AG09309 (cell line): ENCODE data around the genes SLC6A20 and PRSS50.

- RRBS, result no CpG with 5 or more reads among the region's 6 CpGs
These were observed 5.0 kb downstream of the SACM1L start for GRCh38 chr3:45693937-45694830.

DNA sequence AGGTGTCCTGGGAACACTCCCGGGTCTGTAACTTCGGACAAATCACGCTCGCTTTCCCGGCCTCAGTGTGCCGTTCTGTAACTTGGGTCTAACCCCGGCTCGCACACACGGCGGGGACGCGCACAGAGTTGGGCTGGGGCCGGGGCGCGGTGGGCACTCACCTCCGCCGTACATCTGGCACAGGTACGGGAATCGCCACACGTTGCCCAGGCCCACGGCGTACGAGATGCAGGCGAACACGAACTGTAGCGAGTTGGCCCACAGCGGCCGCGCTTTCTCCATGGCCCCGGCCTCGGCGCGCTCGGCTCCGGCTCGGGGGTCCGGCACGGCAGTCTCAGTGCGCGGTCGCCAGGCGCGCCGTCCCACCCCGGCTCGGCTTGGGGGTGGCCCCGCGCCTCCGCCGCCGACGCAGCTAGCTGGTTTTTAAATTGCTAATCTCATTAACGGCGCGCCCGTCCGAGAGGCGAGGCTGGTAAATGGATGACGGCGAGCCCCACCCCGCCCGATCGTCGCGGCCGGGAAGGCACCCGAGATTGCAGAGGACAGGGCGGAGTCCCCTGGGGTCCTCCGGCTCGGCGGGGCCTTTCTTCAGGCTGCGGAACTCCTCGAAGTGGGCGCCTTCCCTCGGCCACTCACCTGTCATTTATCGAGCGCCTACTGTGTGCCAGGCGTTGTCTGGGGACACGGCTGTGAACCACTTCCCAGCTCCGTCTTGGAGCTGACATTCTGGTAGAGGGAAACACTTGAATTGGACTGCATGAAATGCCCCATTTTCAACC lies at the start of gene SLC6A20:
Gene SLC6A20 (minus strand): TSS at position 399 of the 779 bp plus-strand sequence.
- RRBS, result 4% methylated on average over 26 of the region's 80 CpGs

GRCh38 chr3:45817975-45818635 lies 21.8 kb upstream of the SLC6A20 start:
- RRBS, result no CpG with 5 or more reads among the region's 5 CpGs

- RRBS, result no CpG with 5 or more reads among the region's 9 CpGs
These were observed 25.5 kb downstream of the CCR9 start for GRCh38 chr3:45911749-45912360.

DNA sequence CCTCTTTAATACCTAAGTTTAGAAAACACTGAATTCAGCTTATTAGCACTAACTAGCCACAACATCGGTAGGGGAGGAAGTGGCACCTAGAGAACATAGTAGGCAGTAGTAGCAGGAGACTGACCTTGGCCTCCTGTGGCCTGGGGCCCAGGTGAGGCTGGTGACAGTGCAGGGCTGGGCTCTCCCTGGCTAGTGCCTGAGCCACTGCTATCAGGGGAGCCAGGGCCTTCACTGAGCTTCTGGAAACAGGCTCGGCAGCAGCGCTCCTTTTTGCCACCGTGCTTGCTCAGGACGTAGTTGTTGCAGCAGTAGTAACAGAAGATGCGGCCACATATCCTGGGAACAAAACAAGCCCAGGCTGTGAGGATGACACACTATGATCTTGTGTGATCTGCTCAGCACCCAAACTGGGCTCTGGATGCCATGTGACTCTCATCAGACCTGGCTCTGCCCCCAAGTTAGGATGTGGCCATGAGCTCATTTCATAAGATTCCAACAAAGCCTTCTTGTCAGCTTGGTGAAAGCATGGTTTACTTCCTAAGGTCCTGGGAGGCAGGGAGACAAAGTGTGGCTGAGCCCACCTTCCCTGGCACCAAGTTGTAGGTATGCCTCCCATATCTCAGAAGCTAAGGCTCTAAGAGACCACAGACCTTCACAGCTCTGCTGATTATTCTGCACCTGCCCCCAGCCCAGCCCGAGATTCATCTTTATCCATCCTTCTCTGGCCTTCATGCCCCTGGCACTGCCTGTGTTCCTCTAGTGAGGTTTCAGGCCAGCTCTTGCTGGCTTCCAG lies 15.2 kb downstream of the CXCR6 start:
- RRBS, result no CpG with 5 or more reads among the region's 7 CpGs

DNA sequence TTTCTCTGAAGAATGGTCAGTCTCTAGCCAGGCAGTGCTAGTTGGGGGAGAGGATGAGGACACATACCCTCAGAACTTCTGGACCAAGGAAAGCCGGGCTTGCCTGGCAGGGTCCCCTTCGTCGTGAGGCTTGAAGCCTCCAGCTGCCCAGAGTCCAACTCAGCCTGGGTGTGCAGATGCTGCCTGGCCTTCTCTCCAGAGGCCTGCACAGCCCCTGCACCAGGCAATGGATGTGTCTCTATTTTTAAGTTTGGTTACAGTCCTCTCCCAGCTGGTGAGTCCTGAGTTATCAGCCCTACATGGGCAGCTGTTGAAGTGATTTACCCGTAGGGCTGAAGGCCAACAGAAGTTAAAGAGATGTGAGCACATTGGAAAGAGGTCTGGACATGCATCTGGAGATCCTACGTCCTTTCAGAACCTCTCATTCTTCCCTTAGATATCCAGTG lies 10.1 kb downstream of the FYCO1 start:
- RRBS, result no CpG with 5 or more reads among the region's 5 CpGs

- RRBS, result no CpG with 5 or more reads among the region's 6 CpGs
These were observed 9.3 kb downstream of the FYCO1 start for GRCh38 chr3:45986256-45986817.

- RRBS, result no CpG with 5 or more reads among the region's 5 CpGs
These were observed 8.0 kb downstream of the FYCO1 start for GRCh38 chr3:45987554-45988159.

DNA sequence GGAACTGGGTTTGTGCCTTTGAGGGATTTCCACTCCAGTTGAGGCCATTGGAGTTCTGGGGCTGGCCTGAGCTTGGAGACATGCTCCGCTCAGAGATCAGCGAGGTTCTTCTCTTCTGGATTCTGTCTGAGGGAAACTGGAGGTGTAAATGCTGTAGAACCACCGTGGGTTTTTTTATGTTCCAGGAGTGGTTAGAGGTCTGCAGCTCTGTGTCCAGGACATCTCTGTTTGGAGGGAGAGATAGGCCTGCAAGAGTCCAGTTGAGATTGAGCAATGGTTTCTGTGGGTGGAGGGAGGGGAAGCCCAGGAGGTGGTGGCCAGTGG lies 9.7 kb downstream of the XCR1 start:
- RRBS, result no CpG with 5 or more reads among the region's 3 CpGs

DNA sequence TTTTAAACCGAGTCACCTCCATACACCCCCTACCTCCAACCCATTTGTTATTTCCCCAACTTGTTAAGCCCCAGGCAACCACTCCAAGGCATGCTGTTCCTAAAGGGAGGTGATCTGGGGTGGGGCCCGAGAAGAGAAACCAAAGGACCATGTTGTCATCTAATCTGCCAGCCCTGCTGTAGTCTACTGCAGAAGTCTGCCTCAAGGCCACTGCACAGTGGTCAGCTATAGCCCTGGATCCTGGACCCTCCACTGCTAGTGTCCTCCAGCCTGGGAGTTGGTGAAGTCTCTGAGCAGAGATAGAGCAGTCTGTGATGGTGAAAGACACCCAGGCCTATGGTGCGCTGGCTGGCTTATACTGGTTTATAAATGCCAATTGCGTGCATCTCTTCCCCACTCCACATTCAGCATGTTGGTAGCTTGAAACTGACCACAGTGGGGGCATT lies 1.5 kb downstream of the CCR1 start:
- RRBS, result no CpG with 5 or more reads among the region's 4 CpGs

DNA sequence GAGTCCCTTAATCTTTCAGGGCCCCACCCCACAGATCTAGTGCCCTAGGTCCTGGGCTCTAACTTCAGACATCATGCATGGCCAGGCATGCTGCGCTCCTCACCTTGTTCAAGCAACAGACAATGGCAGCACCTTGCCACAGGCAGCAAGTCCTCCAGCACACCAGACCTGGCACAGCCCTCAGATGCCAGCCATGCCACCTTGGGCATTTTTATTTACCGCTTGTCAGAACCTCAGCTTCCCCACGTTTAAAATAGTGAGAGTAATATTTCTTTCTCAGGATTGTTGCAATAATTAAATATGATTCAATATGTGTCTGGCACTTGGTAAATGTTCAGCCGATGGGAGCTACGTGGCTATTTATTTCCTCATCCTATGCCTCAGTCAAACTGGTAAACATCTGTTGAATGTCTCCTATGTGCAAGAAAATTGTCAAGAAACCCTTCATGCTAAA lies 14.4 kb upstream of the CCR1 start:
- RRBS, result no CpG with 5 or more reads among the region's 5 CpGs

DNA sequence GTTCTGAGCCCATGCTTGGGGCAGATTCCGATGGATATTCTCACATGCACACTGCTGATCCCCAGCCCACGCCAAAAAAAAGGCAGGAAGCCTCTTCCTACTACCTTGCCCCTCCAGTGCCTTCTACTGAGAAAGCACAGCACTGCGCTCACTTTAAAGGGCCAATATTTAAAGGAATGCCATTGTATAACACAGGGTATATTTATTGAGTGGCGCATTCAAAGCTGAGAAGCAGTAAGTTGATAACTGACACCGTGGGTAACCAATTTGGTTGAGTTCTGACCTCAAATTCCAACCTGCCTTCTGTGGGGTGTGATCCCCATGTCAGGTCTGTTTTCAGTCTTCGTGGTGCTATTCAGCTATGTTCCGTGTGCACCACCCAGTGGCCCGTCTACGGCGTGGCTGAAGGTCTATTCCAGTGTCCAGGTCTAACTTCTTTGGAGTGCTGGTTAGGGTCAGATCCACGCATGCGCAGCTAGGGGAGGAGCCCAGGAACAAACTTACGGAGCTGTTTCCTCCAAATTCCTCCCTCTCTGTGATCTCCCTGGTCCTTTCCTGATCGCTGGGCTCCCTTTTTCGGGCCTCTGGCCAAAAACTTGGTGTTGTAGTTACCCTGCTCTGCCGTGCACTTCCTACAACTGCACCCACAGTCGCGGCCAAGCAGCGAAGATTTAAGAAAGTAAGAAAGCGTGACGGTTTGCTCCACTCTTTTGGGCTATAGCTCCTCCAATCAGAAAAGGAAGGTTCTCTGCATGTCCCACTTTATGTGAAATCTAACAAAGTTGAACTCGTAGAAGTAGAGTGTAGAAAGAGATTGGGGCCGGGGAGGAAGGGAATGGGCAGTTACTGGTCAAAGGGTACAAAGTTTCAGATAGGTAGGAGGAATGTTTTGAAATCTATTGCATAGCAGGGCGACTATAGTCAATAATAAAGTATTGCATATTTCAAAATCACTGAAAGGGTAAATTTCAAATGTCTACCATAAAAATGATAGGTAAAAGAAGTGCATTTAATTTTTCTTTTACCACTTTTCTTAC lies 7.7 kb downstream of the LRRC2 start:
- RRBS, result no CpG with 5 or more reads among the region's 24 CpGs

DNA sequence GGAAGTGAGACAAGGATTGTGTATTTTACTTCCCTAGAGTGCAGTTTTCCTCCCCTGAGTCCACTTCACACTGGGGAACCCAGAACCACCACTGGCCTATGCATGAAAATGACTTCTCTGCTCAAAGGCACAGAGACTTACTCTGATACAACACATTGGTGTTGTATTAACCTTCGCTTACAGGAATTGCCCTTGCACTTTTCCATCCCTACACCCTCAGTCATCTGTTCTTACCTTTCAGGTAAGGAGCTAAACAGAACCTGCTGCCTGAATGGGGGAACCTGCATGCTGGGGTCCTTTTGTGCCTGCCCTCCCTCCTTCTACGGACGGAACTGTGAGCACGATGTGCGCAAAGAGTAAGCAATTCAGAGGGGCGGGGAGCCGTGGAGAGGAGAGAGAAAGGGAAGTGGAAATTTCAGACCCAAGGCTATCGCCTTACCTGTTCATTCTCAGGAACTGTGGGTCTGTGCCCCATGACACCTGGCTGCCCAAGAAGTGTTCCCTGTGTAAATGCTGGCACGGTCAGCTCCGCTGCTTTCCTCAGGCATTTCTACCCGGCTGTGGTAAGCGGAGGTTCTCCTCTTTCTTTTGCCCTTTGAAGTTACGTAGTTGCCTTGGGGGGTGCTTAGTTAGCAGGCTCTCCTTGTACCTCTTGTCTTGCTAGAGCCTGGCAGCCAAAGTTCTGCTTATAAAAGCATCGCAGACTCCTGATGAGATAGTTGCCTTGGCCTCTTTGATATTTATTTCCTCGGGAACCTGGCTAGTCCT lies 2.1 kb downstream of the TDGF1 start:
- RRBS, result no CpG with 5 or more reads among the region's 15 CpGs

DNA sequence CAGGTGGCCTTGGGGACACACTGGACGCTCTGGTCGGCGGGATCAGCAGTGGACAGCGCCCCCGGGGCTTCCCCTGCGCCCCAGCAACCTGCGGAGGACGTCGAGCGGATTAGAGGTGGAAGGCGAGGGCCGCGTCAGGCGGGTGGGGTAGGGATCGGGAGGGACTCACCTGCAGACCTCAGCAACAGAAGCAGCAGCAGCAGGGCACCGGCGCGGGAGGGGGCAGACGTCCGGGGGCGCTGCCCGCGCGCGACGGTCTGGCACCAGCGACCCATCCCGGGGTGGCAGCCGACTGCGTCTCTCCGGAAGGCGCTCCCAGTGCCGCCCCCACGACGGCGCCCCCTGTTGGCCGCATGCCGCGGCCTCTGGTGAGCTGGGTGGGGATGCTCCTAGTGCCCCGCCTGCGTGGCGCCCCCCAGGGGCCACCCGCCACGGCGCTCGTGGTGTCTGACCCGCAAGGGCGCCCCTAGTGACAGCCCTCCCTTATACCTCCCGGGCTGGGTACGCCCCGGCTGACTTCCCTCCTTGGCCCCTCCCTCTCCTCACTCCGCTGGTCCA lies at the start of gene PRSS50:
Gene PRSS50 (minus strand): TSS at position 320 of the 558 bp plus-strand sequence.
- RRBS, result 41% methylated on average over 13 of the region's 52 CpGs

GRCh38 chr3:46871126-46871660 lies 6.3 kb upstream of the PTH1R start:
- RRBS, result 82% methylated on average over 4 of the region's 12 CpGs

- RRBS, result 3% methylated on average over 60 of the region's 93 CpGs
These were observed 4.2 kb downstream of the PTH1R start for GRCh38 chr3:46881506-46882390.

DNA sequence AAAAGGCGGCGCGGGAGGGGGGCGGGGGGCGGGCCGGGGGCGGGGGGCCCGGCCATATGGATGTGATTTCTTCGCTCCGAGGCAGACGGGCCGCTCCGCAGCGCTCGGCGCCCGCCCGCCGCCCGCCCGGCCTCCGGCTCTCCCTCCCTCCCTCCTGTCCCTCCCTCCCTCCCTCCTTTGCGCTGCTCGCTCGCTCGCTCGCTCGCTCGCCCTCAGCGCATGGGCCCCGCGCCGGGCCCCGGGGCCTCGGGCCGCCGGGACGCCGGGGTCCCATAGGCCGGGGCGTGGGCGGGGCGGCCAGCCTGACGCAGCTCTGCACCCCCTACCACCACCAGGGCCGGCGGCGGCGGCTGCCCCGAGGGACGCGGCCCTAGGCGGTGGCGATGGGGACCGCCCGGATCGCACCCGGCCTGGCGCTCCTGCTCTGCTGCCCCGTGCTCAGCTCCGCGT lies 5.7 kb downstream of the PTH1R start:
- RRBS, result 2% methylated on average over 31 of the region's 61 CpGs

DNA sequence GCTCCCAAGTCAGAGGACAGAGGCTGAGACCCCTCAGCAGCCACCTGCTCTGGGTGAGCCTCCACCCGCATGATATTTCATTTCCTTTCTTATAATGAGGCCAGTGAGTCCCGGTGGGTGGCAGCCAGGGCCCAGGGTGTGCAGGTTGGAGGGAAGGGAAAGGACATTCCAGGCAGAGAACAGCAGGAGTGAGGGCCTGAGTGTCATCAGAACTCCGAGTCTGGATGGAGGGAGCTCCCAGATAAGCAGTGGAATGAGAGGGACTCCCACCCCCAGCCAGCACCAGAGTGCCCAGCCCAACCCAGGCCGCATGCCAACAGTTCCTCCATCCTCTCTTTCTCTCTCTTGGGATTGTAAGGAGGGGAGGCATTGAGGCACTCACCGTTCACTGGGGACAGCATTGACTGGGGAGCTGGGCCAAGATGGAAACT lies 15.5 kb downstream of the PTH1R start:
- RRBS, result no CpG with 5 or more reads among the region's 5 CpGs

DNA sequence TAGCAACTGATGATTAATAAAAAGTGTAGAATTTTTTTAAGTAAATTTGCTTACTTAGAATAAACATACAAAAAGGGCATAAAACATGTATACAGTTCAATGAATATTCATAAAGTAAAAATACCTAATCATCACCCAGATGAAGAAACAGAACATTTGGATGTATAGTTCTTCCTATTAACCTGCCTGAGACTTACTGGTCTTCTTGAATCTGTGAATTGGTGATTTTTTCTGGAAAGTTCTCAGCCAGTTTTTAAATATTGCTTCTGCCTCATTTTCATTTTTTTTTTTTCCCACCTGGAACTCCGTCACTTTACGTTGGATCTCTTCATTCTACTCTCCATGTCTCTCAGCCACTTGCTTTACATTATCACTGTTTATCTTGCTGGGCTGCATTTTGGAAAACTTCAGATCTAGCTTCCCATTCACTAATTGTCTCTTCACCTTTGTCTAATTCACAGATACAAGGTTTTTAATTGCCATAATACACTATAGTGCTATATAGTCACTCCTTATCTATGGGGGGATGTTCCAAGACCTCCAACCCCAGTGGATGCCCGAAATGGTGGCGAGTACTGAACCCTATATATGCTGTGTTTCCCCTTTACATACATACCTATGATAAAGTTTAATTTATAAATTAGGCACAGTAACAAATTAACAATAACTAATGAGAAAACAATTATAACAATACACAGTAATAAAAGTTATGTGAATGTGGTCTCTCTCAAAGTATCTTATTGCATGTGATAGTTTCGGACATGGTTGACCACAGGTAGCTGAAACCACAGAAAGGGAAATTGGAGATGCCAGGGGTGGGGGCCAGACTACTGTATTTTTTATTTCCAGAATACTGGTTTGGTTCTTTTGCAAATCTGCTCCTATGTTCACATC lies 40.4 kb downstream of the PTH1R start:
- RRBS, result no CpG with 5 or more reads among the region's 5 CpGs

DNA sequence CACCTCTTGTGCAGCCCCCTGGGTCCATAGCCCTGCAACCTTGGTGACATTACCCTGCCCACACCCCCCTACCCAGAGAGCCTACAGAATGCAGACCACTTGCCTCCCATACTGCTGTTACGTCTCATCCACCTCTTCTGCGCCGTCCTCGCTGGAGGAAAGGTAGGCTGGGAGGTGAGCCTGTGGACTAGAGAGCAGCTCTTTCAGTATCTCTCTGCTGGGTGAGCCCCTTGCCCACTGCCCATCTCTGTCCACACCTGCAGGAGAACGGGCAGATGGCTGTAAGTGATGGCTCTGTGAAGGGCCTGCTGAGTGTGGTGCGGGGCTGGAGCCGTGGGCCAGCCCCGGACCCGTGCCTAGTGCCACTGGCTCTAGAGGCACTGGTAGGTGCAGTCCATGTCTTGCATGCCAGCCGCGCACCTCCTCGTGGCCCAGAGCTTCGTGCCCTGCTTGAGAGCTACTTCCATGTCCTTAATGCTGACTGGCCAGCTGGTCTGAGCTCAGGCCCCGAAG lies 11.7 kb downstream of the NBEAL2 start:
- RRBS, result no CpG with 5 or more reads among the region's 14 CpGs